Hematopoietic multipotent progenitor cell (in vitro differentiated cells): Measurements from ENCODE around the genes RPSA, EIF1B, ENTPD3 and ZNF619.

DNA sequence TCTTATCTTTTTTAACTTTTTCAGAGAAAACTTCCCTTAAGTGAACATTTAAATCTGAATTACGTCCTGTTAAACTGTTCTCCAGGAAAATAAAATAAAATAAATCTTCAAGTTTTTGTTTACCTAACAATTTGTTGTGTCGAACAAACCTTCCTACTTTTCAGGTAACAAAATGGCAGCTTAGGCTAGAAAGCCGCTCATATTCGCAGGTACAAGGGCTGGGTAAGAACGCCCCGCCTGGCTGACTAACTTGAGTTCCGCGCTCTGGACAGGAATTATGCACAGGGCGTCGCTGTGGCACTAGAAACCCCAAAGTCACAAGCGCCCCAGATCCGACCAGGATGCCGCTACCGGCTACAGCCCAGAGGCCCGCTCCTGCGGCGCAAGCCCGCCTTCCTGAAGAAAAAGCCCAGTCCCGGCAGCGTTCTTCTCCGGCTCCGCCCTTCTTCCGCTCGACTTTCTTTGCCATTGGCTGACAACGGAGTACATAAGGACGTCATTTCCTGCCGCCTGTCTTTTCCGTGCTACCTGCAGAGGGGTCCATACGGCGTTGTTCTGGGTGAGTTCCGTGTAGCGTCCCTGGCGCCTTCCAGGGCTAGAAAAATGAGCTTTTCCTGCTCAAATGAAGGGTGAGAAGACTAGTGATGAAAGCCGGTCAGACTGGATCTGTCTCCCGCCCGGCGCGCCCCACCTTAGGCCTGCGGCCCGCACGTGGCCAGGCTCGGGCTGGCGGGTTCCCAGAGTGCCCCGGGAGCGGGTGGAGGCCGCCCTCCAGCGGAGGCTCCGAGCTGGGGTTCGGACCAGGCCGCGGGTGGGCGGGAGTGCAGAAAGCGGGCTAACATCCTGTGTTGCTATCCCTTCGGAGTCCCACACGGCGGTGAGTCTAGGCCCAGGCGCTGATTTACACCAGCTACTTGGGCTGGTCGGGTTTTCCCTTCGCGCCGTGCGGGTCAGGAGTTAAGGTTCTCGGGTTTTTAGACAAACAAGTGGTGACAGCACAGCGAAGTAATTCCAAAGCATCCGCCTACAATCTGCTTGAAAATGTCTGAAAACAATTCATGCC lies at the start of gene RPSA:
RPSA (plus strand) TSS at position 515 of the 1,063 bp plus-strand sequence.
- CAGE, long polyA plus RNA: start-site peak on the plus strand centred at position 531 of the sequence, 39 bp wide, 11,399 reads

DNA sequence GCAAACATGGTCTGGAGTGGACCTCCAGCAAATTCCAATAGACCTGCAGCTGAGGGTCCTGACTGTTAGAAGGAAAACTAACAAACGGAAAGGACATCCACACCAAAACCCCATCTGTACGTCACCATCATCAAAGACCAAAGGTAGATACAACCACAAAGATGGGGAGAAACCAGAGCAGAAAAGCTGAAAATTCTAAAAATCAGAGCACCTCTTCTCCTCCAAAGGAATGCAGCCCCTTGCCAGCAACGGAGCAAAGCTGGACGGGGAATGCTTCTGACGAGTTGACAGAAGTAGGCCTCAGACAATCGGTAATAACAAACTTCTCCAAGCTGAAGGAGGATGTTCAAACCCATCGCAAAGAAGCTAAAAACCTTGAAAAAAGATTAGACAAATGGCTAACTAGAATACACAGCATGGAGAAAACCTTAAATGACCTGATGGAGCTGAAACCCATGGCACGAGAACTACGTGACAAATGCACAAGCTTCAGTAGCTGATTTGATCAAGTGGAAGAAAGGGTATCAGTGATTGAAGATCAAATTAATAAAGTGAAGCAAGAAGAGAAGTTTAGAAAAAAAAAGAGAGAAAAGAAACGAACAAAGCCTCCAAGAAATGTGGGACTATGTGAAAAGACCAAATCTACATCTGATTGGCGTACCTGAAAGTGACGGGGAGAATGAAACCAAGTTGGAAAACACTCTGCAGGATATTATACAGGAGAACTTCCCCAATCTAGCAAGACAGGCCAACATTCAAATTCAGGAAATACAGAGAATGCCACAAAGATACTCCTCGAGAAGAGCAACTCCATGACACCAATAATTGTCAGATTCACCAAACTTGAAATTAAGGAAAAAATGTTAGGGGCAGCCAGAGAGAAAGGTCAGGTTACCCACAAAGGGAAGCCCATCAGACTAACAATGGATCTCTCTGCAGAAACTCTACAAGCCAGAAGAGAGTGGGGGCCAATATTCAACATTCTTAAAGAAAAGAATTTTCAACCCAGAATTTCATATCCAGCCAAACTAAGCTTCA lies 145.3 kb downstream of the MYRIP start:
- CAGE, long polyA plus RNA: no peak

DNA sequence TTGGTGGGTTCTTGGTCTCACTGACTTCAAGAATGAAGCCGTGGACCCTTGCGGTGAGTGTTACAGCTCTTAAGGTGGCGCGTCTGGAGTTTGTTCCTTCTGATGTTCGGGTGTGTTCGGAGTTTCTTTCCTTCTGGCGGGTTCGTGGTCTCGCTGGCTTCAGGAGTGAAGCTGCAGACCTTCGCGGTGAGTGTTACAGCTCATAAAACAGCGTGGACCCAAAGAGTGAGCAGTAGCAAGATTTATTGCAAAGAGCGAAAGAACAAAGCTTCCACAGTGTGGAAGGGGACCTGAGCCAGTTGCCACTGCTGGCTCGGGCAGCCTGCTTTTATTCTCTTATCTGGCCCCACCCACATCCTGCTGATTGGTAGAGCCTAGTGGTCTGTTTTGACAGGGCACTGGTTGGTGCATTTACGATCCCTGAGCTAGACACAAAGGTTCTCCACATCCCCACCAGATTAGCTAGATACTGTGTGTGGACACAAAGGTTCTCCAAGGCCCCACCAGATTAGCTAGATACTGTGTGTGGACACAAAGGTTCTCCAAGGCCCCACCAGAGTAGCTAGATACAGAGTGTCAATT lies 232.4 kb upstream of the EIF1B start:
- CAGE, long polyA plus RNA: no peak

DNA sequence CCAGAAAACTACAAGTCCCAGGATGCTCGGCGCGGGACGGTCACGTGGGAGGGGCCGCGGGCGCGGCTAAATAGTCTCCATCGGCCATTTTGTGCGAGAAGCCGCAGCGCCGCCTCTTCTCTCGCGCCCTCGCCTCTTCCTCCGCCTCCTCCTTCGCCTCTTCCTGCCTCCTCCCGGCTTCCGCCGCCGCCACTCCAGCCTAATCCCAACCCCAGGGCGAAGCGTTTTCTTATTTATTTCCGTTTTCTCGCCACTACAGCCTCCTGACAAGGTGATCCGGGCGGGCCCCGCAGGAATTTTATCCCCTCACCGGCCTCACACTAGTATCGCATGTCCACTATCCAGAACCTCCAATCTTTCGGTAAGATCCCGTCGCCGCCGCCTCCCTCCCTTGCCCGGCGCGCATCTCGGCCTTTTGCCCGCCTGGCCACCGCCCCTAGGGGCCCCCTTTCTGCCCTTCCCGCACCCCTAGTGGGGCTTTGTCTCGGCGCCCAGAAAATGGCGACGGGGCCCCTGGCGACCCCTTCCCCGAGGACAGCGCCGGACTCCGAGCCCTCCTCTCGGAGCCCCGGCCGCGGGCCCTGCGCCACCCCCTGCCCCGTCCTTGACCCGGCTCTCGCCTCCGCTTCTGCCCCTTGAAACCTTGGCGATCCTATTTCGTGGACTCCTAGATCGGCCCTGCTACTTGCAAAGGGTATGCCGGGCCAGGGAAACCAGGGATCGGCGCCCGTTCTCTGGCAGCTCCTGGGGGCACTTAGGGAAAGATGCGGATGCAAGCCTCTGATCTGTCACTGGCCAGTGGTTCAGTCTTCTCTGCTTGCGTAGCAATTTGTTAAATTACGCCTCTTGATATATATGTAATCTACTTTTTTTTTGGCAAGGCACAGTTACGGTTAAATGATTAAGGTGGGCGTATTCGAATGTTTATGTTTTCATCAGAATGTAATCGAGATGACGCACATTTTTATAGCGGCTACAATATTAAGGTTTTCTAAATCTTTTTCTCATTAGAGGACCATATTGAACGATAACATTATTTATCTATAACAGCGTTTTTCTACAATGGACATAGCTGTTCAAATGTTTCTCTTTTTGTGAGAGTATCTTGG lies at the start of gene EIF1B:
EIF1B (plus strand) TSS at position 96 of the 1,109 bp plus-strand sequence.
- CAGE, long polyA plus RNA: start-site peak on the plus strand centred at position 138 of the sequence, 110 bp wide, 199 reads

- CAGE, long polyA plus RNA: no peak
Observed at GRCh38 chr3:40386775-40387494, at the start of gene ENTPD3. ENTPD3 (plus strand) TSS chr3:40387184.

DNA sequence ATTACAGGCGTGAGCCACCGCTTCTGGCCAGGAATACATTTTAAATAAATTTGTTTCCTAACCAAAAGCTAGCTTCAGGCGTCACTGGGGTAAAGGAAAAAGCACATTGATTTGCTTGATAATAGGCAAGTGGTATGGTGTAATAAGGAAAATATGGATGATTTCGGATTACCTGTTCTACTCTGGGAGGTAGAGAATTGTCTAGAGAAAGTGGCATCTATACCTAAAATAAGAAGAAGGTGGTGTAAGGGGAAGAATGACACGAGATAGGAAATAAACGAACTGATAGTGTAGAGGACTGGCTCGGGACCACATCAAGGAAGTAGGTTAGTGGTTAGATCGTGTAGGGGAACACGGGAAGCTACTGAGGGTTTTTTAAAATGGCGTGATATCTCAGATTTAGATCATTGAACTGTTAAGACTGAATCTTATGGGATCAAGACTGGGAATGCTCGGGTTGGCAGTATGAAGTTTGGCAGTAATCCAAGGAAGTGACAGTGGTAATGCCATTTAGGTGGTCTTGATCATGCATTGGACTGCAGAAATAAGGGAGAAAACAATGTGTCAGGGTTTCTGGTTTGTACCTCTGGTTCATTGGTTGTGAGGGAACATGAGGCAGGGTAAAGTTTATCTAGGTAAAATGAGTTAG lies 7.2 kb downstream of the RPL14 start:
- CAGE, long polyA plus RNA: no peak

DNA sequence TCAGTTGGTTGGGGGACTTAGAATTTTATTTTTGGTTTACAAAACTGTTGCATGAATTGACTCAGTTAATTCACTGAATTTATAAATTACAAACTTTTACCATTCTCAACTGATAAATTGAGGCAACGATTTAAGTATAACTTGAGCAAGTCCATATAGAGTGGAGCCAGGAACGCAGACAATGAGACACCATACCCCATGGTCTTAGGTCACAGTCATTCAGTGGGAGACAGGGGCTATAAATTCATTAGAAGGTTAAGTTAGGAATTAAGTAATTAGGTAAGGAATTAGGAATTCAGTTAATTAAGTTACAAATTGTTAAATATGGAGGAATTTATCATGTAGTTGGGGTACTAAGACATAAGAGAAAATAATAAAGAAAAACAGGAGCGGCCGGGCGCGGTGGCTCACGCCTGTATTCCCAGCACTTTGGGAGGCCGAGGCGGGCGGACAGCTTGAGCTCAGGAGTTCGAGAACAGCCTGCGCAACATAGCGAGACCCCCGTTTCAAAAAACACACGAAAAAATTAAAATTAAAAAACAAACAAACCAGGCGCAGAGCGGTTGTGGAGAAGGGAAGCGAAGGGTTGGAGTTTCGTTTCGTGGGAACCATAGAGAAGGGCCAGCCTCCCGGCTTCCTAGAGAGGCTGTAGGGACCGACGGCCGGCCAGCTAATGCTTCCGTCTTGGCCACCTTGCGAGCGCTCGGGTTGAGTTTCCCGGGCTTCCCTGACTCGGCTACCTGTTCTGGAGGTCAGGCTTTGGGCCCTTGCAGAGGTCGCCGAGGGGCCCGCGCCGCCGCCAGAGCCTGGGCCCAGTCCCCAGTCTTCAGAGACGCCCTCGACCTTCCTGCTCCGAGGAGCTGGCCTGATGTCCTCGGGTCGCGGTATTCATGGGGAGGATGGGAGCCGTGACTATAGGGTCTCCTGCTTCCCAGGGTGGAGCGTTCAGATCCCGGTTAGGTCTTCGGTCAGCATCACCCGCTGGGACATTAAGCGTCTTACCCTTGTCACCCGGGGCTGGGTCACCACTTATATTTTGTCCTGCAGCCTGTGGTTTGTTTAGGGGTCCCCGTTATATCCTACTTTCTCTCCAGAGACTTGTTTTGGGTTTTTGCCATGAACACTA lies at the start of gene ZNF619:
ZNF619 (plus strand) TSS at position 649 of the 1,126 bp plus-strand sequence.
- CAGE, long polyA plus RNA: no peak

DNA sequence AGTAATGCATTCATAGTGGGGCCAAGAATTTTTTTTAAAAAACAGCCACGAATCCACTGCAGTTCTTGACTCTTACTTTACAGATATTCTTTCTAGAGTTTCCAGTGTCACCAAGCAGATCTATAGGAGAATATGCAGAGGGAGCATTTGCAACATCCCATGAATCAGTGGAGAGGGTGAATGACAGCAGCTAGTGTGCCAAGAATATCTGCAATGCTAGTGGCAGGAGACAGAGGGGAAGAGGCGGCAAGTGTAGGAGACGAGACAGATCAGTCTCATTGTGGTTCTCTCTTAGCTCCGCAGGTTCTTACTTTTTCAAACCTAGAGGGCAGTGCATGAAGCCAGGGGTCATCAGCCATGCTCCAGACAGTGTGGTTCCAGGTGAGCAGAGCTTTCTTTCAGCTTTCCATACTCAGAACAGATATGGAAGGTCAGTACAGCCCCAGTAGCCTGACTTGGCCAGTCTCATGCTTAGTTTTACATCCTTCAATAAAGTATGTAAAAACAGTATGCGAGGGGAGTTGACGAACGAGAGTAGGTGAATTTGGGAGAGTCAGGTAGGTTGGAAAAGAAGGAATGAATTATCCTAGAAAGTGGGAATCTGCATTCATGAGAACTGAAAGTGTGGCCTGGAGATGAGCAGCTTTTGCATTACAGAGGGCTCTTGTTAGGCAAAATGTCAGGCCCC lies 845 bp downstream of the ZNF619 start:
- CAGE, long polyA plus RNA: no peak

- CAGE, long polyA plus RNA: no peak
Observed at GRCh38 chr3:40504487-40505176, 1.2 kb upstream of the ZNF620 start.

GRCh38 chr3:40532051-40532833 lies 7.5 kb downstream of the ZNF621 start:
- CAGE, long polyA plus RNA: no peak

GRCh38 chr3:40621979-40622308 lies 97.2 kb downstream of the ZNF621 start:
- CAGE, long polyA plus RNA: no peak

GRCh38 chr3:40892762-40893087 lies 306.6 kb upstream of the CTNNB1 start:
- CAGE, long polyA plus RNA: no peak

DNA sequence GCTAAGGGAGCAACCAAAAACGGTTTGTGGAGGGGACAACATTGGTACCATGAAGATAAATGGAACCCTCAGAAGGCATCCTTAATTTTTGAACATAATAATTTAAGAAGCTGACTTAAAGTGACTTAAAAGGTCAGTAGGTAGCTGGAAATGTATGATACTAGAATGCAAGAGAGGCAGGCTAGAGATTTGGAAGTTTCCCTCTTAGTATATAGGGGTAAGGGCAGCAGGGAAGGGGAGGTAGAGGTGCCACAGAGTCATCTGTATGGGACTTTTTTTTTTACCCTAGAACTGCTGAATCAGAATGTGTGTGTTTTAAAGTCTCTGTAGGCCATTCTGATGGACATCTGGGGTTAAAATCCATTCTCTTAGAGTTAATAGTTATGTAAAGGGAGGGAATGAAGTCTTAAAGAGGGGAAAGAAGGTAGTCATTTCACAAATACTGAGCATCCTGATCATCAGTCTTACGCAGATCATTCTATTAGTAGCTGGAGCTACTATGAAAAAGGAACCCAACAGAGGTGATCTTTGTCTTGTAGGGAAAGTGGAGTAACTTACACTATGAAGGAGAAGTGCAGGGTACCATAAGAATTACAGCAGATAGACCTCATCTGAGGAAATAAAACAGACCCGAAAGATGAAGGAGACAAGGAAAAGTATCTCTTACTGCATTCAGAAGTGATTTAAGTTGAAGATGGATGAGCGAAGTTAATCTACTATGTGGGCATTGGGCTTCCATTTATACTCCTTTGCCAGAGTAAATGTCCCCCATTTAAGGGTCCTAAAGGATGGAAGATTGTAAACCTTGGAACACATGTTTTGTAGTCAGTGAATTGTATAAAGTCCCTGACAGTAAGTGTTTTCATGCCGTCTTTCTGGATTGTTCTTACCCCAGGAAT lies 32.8 kb downstream of the CTNNB1 start:
- CAGE, long polyA plus RNA: no peak

- CAGE, long polyA plus RNA: no peak
Observed at GRCh38 chr3:41237958-41238423, 38.7 kb downstream of the CTNNB1 start.

DNA sequence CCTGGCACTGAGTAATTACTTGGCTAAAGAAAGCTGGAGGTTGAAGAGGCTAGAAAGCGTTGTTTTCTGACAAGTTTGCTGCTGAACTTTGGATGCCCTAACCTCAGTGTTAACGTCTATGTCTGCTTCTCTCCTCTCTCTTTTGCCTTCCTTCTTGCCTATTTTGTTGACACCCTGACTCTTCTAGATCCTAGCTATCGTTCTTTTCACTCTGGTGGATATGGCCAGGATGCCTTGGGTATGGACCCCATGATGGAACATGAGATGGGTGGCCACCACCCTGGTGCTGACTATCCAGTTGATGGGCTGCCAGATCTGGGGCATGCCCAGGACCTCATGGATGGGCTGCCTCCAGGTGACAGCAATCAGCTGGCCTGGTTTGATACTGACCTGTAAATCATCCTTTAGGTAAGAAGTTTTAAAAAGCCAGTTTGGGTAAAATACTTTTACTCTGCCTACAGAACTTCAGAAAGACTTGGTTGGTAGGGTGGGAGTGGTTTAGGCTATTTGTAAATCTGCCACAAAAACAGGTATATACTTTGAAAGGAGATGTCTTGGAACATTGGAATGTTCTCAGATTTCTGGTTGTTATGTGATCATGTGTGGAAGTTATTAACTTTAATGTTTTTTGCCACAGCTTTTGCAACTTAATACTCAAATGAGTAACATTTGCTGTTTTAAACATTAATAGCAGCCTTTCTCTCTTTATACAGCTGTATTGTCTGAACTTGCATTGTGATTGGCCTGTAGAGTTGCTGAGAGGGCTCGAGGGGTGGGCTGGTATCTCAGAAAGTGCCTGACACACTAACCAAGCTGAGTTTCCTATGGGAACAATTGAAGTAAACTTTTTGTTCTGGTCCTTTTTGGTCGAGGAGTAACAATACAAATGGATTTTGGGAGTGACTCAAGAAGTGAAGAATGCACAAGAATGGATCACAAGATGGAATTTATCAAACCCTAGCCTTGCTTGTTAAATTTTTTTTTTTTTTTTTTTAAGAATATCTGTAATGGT lies 39.9 kb downstream of the CTNNB1 start:
- CAGE, long polyA plus RNA: no peak

GRCh38 chr3:41241498-41242616 lies 42.6 kb downstream of the CTNNB1 start:
- CAGE, long polyA plus RNA: no peak

- CAGE, long polyA plus RNA: no peak
Observed at GRCh38 chr3:41681271-41682034, 280.4 kb downstream of the ULK4 start.

GRCh38 chr3:42020415-42021522 lies 58.9 kb upstream of the ULK4 start:
- CAGE, long polyA plus RNA: no peak

- CAGE, long polyA plus RNA: no peak
Observed at GRCh38 chr3:42195577-42196307, 70.2 kb downstream of the CCK start.

DNA sequence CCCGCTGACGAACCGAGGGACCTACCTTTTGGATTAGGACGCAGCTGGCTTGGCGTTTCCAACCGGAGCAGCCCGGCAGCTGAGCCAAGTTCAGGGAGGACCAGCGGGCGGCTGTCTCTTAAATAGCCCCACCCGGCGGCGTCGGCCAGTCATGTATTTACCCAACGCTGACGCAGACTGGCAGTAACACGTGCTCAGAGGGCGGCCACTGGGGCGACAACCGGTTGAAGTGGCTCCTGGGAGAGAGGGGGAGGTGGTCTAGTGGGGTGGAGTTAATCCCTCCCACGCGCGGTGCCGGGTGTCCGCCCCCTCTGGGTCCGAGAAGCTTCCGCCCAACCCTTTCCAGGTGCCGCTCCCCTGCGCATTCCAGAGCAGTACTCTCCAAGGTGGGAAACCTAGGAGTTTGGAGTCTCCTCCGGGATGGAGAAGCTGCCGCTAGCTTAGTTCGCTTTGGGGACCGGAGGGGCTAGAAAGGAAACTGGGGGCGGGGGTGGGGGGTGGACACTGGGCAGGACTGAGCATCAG lies 1.3 kb downstream of the CCK start:
- CAGE, long polyA plus RNA: no peak